ENCODE measurements around the genes ACSF2, SPATA20 and CACNA1G.

GRCh38 chr17:50116971-50117660 is 12.8 kb downstream of the SAMD14 start:
- PRO-cap: no peak

- PRO-cap: bidirectional peak, plus-strand start at chr17:50201848, minus-strand start at chr17:50201629
Measured at GRCh38 chr17:50201718-50202123, 290 bp upstream of the COL1A1 start.

GRCh38 chr17:50210114-50210765 is 8.8 kb upstream of the COL1A1 start:
- PRO-cap: bidirectional peak, plus-strand start at chr17:50210555, minus-strand start at chr17:50210421

DNA sequence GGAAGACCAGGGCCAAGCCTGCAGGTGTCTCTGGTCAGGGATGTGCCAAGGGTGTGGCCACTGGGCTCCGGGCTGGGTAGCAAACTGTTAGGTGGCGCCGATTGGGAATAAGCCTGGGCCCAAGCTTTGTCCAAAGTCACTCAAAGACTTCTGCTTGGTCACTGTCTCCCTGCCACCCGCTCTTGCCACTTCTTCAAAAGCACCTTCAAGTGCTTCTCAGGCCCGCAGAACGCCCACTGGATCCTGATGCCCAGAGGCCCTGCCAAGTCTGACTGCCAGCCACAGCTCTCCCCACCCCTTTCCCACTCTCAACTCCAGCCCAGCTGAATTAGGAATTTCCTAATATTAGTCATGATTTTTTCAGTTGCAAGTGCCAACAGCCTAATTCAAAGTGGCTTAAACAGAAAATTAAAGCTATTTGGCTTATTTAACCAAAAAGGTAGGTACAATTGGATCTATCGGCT is 20.7 kb upstream of the COL1A1 start:
- PRO-cap: no peak

DNA sequence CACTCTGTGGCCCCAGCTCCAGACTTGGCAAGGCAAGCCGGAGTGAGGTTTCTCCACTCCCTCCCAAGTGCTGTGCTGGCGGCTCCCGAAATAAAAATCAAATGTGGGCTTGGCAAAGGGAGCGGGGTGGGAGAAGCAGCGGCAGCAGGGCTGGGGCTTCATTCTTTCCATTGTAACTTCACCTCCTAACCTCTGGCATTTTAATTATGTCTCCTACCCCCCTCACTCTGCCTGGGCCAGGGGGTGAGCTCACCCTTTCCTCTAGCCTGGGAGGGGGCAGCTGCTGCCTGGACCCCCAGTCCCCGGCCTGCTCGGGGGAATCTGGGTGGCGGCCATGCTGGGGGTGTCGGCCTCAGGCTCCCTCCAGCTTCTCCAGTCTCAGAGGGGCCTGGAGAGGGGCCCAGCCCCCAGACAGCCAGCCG is 14.5 kb upstream of the TMEM92 start:
- PRO-cap: no peak

GRCh38 chr17:50289338-50289676 is 15.0 kb downstream of the TMEM92 start:
- PRO-cap: no peak

GRCh38 chr17:50392235-50393029 is 4.9 kb downstream of the LRRC59 start:
- PRO-cap: no peak

GRCh38 chr17:50425310-50426454 is at the start of gene ACSF2:
TSS of gene ACSF2 (plus strand) at chr17:50426218.
- PRO-cap: bidirectional peak, plus-strand start at chr17:50426265, minus-strand start at chr17:50426126

GRCh38 chr17:50440235-50440890 is 14.3 kb downstream of the ACSF2 start:
- PRO-cap: bidirectional peak, plus-strand start at chr17:50440444, minus-strand start at chr17:50440340; bidirectional peak, plus-strand start at chr17:50440766, minus-strand start at chr17:50440537

DNA sequence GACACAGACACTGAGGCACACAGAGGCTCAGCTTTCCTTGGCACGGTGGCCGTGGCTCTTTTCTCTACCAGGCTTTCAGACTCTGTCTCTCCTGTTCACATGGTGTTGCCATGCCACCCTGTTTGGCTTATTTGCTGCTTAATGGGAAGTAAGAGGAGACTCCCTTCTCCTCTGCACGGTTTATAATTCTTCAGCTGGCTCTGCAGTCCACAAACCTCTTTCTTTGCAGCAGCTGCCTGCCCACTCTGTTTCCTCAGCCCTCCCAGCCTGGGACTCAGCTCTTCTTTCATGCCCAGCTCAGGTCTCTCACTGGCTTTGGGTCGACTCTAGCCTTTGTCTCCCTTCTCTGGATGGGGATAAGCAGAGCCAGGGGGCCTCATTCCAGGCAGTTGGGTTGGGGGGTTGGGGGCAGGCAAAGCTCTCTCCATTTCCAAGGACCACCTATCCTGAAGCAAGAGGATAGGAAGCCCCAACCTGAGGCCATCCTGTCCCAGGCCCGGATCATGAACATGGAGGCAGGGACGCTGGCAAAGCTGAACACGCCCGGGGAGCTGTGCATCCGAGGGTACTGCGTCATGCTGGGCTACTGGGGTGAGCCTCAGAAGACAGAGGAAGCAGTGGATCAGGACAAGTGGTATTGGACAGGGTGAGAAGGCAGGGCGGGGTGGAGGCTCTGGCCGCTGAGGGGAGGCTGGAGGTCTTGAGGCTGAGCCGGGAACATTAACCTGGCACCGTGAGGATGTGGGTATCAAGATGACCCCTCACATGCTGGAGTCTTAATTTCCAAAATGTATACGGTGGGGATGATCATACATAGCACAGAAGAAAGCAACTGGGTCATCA is 3.5 kb upstream of the CHAD start:
- PRO-cap: no peak

DNA sequence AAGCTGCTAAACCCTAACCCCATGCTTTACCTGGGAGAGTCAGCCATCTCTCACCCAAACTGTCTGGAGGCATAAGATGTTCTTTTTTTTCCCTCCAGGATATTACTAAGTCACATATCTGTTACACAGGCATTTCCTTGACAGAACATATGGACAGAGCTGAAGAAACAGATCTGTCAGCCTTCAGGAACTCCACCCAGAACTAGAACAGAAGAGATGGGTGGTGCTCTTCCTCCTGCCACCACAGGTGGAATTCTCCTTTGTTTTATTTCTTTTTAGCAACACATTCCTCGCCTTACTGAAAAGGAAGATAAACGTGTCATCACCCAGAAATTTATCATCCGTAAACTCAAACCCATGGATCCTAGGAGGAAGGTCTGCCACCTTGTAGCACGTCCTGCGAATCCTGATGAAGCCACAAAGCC is 8.8 kb downstream of the MYCBPAP start:
- PRO-cap: bidirectional peak, plus-strand start at position 205 of the sequence, minus-strand start at position 149 of the sequence

DNA sequence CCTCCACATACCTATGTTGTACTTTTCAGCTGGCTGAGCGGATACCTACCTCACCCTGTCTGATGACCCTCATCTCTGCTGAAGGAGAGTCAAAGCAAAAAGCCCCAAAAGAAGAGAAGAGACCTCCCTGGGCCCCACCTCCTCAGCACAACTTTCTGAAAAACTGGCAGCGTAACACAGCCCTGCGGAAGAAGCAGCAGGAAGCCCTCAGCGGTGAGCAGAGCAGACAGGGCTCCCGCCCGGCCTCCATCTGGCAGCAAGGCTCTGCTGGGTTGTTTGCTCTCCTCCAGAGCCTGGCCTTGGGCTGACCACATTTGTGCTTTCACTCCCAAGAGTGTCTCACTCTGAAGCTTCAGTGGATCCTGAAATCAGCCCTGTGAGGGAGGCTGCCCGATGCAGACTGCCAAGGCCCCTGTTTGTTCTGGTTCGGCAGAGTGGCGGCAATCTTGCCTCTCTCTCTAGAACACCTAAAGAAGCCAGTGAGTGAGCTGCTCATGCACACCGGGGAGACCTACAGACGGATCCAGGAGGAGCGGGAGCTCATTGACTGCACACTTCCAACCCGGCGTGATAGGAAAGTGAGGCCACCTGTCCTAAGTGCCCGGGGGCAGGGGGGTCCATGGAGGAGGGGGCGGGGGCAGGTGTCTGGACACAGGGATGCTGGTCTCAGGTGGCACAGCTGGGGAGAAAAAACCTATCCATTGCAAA is 10.4 kb downstream of the MYCBPAP start:
- PRO-cap: no peak

GRCh38 chr17:50538831-50539407 is 6.4 kb downstream of the EPN3 start:
- PRO-cap: no peak

GRCh38 chr17:50546737-50547563 is at the start of gene SPATA20:
TSS of gene SPATA20 (plus strand) at chr17:50547174.
- PRO-cap: bidirectional peak, plus-strand start at chr17:50547174, minus-strand start at chr17:50546936

DNA sequence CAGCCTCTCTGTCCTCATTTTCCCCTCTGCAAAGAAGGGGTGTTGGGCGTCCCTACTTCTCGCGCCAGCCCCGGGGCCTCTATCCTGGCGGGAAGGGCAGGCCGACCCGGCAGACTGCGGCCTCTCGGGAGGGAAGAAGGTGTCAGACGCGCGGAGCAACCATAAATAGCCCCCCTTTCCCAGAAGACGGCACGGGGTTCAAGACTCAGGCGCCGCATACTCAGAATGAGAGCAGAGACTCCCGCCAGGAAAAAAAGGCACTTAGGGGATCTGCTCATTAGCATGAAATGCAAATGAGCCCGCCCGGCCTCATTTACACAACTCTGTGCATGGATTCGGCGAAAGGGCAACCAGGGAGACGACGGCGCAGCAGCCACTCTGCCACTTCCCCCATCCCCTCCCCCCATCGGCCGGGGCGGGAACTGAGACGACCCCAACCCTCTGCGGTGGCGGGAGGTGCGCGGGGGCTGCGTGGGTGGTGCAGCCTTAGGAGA is 1.8 kb upstream of the CACNA1G start:
- PRO-cap: unidirectional peak, plus-strand start at position 341 of the sequence

DNA sequence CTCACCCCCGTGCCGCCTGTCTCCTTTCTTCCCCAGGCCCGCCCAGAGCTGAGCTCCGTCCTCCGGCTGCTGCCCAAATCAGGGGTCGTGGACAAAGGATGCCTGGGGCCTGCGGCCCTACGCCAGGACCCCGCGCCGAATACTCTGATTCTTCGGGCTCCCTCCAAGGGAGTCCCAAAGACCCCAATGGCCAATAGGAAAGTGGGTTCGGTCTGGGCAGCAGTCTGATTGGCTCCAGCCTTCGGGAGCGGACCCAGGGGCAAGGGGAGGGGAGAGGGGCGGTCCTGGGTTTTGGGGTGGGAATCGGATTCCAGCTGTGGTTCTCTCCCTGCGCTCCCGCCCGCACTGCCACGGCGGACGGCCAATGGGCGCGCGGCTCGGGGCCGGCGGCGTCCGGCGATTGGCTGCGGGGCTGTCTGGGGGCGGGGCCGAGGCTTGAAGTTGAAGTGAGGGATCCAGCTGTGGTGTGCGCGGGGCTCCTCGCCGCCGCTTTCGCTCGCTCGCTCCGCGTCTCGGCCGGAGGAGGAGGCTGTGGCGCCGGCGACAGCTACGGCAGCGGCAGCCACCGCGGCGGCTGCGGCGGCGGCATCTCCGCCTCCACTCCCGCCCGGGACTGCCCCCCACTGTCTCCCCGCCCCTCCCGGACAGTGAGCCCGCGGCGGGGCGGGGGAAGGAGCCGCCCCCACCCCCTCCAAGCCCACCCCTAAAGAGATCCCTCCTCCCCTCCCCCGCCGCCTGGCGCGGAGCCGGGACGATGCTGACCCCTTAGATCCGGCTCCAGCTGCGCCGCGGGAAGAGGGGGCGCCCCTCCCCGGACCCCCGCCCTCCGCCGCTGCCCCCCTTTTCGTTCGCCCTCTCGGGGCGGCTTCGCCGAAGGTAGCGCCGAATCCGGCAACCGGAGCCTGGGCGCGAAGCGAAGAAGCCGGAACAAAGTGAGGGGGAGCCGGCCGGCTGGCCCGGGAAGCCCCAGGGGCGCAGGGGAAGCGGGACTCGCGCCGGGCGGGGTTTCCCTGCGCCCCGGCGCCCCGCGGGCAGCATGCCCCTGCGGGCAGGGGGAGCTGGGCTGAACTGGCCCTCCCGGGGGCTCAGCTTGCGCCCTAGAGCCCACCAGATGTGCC is at the start of gene CACNA1G:
CACNA1G (plus strand) TSS at position 467 of the 1,118 bp plus-strand sequence.
- PRO-cap: bidirectional peak, plus-strand start at position 467 of the sequence, minus-strand start at position 491 of the sequence

DNA sequence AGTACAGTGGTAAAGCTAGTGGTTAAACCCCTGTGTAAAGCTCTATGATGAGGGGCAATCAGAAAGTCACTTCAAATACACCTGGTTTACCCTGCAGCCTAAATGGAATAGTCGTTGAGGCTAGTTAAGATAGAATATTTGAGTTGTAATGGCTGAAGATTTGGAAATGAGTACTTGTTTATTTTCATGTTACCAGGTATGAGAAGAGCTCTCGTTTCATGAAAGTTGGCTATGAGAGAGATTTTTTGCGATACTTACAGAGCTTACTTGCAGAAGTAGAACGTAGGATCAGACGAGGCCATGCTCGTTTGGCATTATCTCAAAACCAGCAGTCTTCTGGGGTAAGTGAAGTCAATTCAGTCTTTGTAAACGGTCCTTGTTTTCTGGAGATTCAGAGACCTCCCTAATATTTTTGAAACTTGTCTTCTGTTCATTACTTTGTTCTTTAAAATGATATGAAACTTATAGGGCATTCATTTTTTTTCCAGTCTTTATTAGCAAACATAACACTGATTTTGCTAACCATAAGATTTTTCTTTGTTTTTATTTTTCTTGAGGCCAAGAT is 21.6 kb downstream of the LUC7L3 start:
- PRO-cap: no peak

DNA sequence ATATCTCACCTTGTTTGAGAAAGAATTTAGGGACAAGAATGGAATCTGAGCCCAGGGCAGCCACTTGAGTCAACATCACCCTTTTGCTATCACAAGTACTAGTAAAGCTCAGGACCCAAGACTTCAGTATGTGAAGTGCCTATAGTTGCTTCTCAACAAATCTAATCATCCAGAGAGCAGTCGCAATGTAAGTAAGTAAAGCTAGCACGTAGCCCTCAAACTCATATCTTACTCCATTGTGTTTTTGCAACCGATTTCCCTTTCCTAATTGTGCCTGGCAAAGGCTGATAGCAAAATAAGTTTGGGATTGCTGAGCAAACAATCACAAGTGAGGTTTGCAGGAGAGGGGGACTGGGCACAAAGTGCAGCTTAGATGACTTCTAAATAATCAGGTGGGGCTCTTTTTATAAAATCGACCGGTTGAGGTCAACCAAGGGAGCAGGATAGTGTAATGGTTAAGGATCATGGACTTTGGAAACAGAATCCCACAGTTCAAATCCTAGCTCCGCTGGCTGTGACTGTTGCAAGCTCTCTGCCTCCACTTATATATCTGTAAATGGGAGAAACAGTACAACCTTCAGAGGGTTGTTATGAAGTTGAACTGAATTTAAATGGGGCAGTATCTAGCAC is 13.0 kb downstream of the TOB1 start:
- PRO-cap: no peak

- PRO-cap: unidirectional peak, minus-strand start at chr17:50893536
Measured at GRCh38 chr17:50893216-50893959, 27.2 kb upstream of the TOB1 start.

GRCh38 chr17:50898872-50899372 is 32.8 kb upstream of the TOB1 start:
- PRO-cap: no peak

Data from rectum (tissue), 1 donor.